Foreskin fibroblast (primary cell): Measurements from ENCODE around the gene PARVB.

DNA sequence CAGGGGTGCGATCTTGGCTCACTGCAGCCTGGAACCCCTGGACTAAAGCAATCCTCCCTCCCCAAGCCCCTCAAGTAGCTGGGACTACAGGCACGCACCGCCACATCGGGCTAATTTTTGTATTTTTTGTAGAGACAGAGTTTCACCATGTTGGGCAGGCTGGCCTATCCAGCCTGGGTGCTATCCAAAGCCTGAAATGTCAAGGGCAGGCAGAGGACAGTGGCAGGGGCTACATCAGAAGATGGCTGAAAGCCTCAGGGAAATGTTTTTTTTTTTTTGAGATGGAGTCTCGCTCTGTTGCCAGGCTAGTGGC lies 12.5 kb upstream of the PACSIN2 start:
- RRBS: no CpG with 5 or more reads among the region's 5 CpGs

GRCh38 chr22:43187179-43188030 lies 471 bp upstream of the TTLL12 start:
- RRBS: no CpG with 5 or more reads among the region's 84 CpGs

- RRBS: no CpG with 5 or more reads among the region's 19 CpGs
Measured at GRCh38 chr22:43235453-43236149, 48.7 kb upstream of the TTLL12 start.

DNA sequence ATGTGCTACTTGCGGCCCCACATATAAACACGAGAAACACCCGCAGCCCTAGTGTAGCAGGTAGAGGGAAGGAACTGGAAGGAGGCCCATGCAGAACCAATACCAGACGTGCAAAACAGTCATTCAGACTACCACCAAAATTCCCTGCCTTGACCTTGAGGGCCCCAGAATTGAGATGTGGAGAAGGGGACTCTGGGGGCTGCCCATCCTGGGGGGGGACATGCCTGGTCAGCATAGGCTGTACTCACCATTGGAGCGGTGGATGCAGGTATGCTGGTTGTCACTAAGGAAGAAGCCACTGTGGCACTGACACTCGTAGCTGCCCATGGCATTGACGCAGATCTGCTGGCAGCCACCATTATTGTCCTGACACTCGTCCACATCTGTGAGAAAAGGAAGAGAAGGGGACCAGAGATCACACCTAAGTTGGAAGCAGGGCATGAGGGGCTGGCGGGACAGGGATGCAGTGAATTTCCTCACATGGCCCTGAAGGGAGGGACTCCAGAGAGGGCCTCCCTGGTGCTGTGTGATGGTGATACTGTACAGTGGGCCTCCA lies 52.3 kb downstream of the SCUBE1 start:
- RRBS: no CpG with 5 or more reads among the region's 9 CpGs

DNA sequence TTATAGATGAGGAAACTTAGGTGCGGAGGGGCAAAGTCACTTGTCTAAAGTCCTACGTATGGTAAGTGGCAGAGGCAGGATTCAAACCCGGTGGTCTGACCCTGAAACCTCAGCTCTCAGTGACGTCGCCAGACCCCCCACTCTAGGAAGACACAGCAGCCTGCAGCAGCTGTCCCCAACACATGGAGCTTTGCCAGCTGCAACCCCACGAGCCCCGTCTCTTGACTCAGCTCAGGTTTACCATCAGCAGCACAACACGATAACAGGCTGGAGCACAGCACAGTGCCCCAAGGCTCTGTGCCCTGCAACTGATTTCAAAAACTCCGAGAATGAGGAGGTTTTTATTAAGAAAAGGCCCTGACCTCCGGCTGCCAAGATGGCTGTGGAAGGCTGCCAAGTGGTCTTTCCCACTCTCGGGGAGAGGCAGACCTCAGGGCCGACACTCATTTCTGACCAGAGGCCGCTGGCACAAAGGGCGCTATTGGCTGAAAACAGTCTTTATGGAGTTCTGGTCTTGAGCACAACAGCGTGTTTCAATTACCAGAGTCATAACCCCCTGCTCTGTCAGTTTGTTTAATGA lies 51.2 kb downstream of the SCUBE1 start:
- RRBS: no CpG with 5 or more reads among the region's 15 CpGs

- RRBS: no CpG with 5 or more reads among the region's 9 CpGs
Measured at GRCh38 chr22:43319676-43320284, 23.4 kb downstream of the SCUBE1 start.

DNA sequence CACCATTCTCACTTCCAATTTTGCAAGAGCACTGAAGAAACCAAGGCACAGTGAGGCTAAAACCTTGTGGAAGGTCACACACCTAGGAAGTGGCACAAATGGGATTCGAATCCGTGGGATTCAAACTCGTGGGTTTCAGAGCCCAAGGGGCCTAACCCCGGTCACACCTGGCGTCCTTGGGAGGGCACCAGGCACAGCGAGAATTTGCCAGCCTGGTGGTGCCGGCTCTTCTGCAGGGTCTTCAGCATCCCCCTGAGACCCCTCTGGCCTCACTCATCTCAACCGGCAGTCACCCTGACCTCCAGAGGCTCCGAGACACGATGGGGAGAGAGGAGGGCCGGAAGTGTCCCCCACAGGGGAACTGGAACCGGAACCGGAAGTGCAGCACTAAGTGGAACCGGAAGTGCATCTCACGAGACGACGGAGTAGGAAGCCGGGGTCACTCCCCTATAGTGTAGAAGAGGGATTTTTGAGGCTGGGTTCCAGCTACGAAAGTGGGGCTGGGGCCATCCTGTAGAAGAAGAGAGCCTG lies 22.4 kb downstream of the SCUBE1 start:
- RRBS: 81% methylated on average over 10 of the region's 19 CpGs

GRCh38 chr22:43474285-43474987 lies 62.6 kb downstream of the MPPED1 start:
- RRBS: 84% methylated on average over 6 of the region's 23 CpGs

- RRBS: 57% methylated on average over 5 of the region's 23 CpGs
Measured at GRCh38 chr22:43530875-43531457, 119.2 kb downstream of the MPPED1 start.

DNA sequence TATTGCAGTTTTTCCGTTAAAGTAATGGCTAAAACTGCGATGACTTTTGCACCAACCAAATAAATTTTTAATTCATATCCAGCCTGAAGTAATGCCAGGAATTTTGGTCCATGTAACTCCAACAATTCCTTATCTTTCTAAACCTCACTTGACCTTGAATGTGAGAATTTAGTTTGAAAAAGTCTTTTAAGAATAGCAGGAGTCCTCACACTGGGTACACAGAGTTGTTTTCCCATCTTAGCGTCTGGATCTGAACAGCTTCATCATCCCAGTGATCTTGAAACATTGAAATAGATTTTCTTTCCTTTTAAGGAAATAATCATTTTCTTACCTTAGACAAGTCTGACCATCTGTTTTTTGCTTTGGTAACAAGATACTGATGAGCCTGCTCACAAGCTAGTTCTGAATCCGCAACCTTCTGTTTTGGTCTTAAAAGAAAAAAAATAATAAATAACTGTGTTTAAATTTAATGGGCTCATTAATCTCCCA lies 196.6 kb downstream of the EFCAB6 start:
- RRBS: no CpG with 5 or more reads among the region's 4 CpGs

- RRBS: no CpG with 5 or more reads among the region's 27 CpGs
Measured at GRCh38 chr22:43829847-43830708, 18.0 kb upstream of the EFCAB6 start.

DNA sequence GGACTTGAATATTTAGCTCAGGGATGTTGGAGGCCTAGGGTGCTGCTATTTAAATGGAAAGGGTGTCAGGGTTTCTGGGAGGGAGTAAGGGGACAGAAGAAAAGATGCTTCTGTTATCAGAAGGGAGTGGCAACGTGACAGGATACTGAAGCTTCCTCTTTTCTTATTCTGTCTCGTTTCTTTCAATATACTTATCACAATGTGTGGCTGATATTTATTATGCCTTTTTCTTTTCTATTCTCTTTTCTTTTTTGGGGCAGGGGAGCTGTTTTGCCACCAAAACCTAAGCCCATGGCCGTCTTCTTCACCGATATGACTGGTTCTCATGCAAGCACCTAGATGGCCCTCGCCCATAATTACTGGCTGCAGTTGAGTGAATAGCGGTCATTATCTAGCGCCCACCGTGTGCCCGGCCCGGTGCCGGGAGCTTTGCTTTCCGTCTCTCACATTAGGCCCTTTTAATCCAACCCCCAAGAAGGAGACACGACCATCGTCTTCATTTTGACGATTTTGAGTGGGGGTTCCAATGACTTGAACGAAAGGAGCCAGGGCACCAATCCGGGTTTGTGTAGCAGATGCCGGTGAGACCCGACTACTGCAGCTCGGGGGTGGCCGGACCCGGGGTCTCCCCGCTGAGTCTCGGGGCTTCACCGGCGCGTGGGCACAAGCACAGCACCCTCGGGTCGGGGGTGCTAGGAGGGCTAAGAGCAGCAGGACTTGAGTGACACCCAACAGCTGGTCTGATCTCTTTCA lies 622 bp upstream of the SAMM50 start:
- RRBS: no CpG with 5 or more reads among the region's 29 CpGs

- RRBS: 1% methylated on average over 50 of the region's 130 CpGs
Measured at GRCh38 chr22:44023831-44024947, at the start of gene PARVB. TSS of gene PARVB (plus strand) at chr22:44024302.

- RRBS: 88% methylated on average over 7 of the region's 13 CpGs
Measured at GRCh38 chr22:44024948-44025450, 897 bp downstream of the PARVB start.

- RRBS: no CpG with 5 or more reads among the region's 11 CpGs
Measured at GRCh38 chr22:44057304-44057785, 33.2 kb downstream of the PARVB start.

GRCh38 chr22:44684410-44685273 lies 17.4 kb upstream of the PRR5 start:
- RRBS: 5% methylated on average over 5 of the region's 26 CpGs

- RRBS: 4% methylated on average over 5 of the region's 11 CpGs
Measured at GRCh38 chr22:44698549-44698892, 3.5 kb upstream of the PRR5 start.

- RRBS: no CpG with 5 or more reads among the region's 15 CpGs
Measured at GRCh38 chr22:44698893-44699479, 3.0 kb upstream of the PRR5 start.

GRCh38 chr22:44930212-44930673 lies 79.6 kb downstream of the PHF21B start:
- RRBS: no CpG with 5 or more reads among the region's 5 CpGs

- RRBS: no CpG with 5 or more reads among the region's 8 CpGs
Measured at GRCh38 chr22:44987502-44987998, 22.3 kb downstream of the PHF21B start.